H7 (cell line): ENCODE results near the gene RPL17.

DNA sequence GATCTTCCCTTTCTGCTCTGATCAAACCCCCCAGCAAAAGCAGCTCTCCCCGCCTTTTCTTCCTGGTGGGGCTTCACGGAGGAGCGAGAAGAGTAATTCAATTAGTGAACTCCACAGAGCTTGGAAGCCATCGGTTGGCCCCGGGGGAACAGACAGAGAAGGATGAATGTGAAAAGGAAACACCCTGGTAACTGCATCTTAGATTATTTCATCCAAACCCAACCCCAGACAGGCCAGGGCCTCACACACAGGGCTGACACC, 18.3 kb downstream of the SMAD7 start:
- RAMPAGE, long total RNA: no peak

- RAMPAGE, long total RNA: no peak
Measured at GRCh38 chr18:48947007-48947435, 3.7 kb downstream of the SMAD7 start.

GRCh38 chr18:48975650-48976841, 25.3 kb upstream of the SMAD7 start:
- RAMPAGE, long total RNA: no peak

DNA sequence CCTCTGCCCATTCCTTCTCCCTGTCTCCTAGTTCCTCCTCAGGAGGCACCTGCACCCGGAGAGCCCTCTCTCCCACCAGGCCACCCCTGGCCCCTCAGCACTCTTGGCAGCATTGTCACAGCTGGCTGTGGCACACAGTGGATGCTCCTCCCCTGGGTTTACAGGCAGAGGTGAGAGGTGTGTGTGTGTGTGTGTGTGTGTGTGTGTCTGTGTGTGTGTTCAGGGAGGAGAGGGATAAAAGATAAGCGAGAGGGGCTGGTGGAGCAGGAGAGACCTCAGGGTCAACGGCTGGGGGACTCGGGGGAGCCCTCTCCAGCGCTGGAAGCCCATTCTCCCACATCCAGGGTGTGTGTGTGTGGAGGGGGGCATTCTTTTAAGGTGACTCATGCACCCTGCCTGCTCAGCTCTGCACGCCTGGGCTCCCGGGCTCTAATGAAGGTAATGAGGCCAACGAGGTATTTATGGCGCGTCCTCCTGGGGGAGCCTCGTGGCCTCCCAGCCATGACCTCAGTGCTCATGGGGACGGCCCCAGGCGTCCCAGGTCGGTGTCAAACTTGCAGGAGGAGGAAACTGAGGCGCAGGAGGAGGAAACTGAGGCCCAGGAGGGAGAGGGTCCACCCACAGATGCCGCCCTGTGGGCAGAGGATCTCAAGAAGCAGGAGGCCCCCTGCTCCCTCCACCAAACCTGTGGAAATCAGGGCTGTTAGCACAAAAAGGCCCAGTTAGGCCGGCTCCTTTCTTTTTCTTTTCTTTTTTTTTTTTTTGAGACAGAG, 66.3 kb upstream of the SMAD7 start:
- RAMPAGE, long total RNA: no peak

GRCh38 chr18:49023354-49024008, 72.7 kb upstream of the SMAD7 start:
- RAMPAGE, long total RNA: no peak

GRCh38 chr18:49168996-49169318, 218.2 kb upstream of the SMAD7 start:
- RAMPAGE, long total RNA: no peak

- RAMPAGE, long total RNA: start-site peak on the minus strand at chr18:49492440-49492489, 42,577 reads
Measured at GRCh38 chr18:49491570-49492658, at the start of gene RPL17. Gene RPL17, minus strand, starts transcription at chr18:49492465.

- RAMPAGE, long total RNA: no peak
Measured at GRCh38 chr18:49651063-49651472, 89.2 kb downstream of the LIPG start.

DNA sequence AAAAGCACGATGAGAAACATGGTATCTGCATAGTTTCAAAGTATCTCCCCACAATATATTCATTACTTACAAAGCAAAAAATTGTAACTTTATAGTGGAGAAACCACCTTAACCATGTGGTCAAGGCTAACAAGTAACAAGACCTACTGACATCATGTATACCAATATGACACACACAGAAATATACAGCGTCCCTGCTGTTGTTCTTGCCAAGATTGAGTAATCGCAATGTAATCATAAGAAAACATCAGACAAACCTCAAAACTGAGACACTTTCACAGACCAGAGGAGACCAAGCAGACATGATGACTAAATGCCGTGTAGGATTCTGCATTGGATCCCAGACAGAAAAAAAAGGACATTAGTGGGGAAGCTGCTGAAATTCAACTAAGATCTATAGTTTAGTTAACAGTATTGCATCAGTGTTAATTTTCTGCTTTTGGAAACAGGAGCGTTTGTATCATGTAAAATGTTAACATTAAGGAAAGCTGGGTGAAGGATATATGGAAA, 123.0 kb downstream of the ACAA2 start:
- RAMPAGE, long total RNA: no peak

DNA sequence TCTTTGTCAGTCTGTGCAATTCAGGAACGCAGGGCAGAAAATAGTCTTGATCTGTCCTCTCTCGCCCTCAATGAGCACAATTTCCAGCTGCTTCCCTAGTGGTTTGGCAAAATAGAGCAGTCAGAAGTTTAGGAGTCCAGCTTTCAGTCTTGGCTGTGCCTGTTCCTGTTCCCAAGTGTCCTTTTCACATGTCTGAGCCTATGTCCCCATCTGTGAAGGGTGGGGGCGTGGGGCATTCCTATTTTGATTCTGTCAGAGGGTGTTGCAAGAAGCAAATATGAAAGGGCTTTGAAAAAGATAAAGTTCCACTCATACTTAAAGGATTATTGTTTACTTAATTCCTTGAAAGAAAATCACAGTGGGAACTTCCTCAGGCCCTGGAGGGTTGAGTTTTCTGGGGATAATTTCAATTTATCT, 83.7 kb downstream of the ACAA2 start:
- RAMPAGE, long total RNA: no peak

DNA sequence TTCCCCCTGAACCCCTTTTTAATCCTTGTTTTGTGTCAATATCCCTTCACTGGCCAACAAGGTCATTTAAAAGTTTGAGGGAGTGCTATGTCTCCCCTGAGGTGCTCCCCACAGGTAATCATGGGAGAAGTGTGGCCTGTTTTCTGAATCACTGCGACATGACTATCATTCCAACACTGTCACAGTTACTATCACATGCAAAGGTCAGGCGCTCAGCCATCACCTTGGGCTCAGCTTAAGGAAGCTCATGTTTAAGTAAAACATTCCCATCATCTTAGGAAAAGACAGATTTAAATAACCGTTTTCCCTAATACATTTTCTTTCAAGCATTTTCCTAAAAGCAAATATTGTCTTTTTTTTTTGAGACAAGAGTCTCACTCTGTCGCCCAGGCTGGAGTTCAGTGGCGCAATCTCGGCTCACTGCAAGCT, 21.0 kb upstream of the ACAA2 start:
- RAMPAGE, long total RNA: no peak

GRCh38 chr18:50132160-50132809, 62.7 kb downstream of the MYO5B start:
- RAMPAGE, long total RNA: no peak

DNA sequence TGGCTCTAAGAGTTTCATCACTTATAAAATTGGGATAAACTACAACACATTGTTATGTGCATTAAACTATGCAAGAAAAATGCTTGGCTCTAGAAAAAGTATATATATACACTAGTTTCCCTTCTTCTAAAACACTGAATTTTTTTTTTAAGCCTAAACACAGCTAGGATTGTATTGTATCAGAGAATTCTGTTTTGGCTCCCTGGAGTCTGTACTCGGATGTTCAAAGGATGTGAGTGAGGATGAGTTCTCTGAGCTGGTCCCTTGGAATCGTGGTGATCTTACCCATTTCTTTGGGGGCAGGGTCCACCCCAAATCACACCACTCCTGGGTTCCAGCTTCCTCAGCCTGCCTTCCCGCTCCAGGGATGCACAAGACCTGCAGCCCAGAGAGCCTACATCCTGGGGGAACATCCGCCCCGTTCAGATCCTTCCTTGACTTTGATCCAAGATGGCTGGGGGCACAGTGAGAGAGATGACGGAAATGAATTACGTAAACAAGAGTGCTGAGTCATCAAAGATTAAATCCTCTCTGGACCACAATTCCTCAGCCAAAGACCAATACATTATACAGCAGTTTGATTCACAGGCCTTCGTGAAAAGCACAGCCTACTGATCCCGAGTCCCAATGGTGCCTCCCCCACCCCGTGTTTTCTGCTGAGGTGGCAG, 43.3 kb downstream of the MYO5B start:
- RAMPAGE, long total RNA: no peak

- RAMPAGE, long total RNA: no peak
Measured at GRCh38 chr18:50159375-50159606, 35.7 kb downstream of the MYO5B start.

DNA sequence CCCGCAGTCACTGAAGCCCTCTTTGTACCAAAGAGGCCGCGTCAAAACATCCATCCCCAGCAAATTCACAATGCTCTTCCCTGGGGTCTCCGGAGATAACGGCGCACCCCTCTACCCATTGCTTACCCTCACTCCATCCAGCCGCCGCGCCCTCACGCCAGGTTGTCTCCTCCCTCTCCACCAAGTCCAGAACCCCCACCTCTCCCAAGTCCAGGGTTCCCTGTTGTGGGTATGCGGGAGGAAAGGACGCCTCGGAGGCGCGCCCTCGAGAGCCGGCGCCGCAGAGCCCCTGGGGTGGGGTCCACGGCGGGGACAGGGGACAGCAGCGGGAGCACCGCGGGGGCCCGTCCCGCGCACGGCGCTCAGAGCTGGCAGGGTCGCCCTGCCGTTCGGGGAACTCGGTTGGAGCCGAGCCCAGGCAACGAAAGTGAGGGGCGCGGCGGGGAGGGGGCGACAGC, 870 bp downstream of the MYO5B start:
- RAMPAGE, long total RNA: no peak

DNA sequence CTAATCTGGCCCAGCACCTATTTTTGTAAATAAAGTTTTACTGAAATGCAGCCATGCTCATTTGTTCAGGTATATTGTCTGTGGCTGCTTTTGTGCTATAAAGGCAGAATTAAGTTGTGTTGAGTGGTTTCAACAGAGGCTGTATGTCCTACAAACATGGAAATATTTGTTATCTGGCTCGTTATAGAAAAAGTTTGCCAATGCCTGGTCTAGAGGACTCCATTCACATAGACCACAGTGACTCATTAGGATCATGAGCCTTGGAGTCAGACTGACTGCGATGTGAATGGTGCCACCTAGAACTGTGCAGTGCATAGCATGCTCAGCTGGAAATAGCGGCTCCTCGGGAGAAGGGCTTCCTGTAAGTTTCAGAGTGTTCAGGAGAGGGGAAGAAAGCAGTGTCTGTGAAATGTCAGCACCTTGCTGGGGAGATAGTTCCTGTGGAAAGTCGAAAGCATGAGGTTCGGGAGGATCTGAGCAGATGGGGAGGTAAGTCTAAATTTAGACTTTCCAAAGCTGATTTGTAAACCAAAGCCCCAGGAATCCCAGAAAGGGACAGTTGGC, 99.2 kb downstream of the MAPK4 start:
- RAMPAGE, long total RNA: no peak

DNA sequence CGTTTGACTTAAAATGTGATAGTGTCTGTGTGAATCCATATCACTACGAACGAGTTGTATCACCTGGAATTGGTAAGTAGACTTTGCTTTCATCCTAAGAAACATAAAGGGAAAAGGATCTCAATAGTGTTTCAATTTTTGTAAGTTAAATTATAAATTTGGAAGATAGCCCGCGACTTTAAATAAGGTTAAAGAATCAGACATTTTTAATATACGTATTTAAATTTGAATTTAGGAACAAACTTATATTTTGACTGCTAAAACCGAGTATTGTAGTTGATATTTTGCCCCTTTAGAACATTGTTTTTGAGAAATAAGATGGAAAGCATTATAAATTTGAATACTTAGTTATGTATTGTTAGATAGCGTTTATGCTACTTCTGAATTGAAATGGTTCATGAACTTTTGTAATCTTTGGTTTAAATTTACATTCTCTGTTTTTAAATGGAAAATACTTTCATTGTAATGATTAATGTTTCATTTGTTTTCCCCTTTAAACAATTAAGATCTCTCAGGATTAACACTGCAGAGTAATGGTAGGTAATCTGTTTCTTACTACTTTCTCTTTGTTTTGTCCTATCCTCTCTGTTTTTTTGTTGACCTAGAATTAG, 18.9 kb downstream of the SMAD4 start:
- RAMPAGE, long total RNA: no peak

- RAMPAGE, long total RNA: no peak
Measured at GRCh38 chr18:52394625-52394996, 54.6 kb downstream of the DCC start.

DNA sequence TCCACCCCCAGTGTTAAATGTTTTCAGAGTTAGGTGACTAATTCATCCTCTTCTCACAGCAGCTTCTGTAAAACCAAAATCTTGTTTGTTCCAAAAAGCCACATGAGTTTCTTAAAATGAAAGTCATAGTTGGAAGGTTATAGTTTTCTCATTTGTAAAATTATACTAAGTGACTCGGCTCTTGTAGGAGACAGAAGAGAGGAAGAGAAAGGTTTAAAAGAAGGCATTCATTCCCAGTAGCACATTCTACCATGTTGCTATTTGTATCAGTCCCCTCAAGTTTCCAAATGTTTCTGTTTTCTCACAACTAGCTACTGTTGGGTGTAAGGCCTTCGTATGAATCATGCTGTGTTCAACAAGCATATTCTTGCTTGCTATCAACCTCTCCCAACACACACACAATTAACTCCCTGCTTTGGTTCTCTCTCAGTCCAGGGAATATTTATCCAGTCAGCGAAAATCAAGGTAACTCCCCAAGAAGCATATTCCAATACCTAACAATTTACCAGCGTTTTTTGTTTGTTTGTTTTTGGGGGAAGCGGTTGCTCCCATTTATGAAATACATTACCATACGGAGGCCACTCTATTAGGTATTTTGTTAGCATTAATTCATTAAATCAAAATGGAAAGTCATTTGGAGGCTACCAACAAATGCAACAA, 75.1 kb downstream of the MBD2 start:
- RAMPAGE, long total RNA: no peak

DNA sequence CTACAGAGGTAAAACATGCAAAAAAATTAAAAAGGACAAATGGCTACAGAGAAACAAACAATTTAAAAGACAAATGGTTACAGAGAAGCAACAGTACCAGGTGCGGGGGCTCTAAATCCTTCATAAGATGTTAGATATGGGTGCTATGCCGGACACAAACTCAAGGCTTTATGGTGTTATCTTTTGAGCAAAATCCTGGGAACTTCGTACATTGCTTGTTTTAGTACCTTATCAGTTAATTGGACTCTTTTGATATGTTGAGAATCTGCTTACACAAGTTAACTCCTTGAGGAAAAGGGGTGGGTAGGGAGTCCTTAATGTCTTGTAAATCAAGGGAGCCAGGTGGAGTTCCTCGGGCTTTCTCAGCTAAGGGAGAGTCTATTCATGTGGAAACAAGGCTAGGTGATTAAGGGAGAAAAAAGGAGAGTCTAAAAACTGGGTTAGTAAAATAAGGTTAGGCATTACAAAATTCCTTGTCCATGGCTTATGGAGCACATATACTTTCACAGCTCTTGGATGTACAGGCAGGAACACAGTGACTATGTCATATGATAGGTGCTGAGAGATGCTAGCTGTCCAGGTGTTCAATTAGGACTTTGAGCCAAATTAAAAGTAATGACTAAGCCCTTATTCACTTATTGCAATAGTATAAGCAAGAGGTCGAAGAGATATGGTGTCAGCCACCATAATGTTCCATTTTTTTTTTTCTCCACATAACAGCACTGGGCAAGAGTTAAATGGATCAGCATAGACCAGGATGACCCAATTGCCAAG, 59.6 kb upstream of the DYNAP start:
- RAMPAGE, long total RNA: no peak